ENCODE data around the genes PRLH and ERFE.

GRCh38 chr2:237155875-237156362, 70.2 kb downstream of the COPS8 start:
- RRBS: no CpG with 5 or more reads among the region's 7 CpGs

DNA sequence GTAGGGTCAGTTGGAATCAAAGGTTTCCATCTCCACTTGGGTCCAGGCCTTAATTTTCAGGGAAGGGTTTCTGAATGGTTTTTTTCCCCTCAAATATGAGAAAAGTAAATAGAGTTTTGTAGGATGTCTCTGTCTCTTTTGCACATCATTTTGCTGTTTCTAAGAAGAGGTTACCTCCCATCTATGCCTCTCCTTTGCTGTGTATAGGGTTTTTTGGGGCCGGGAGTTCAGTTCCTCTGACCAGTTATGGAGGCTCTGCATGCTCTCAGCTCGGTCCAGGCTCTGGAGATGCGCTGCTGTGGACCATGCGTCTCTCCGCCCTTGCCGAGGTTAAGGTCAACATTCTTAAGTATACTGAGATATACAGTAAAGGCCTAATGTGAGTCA, 98.3 kb downstream of the COPS8 start:
- RRBS: no CpG with 5 or more reads among the region's 6 CpGs

DNA sequence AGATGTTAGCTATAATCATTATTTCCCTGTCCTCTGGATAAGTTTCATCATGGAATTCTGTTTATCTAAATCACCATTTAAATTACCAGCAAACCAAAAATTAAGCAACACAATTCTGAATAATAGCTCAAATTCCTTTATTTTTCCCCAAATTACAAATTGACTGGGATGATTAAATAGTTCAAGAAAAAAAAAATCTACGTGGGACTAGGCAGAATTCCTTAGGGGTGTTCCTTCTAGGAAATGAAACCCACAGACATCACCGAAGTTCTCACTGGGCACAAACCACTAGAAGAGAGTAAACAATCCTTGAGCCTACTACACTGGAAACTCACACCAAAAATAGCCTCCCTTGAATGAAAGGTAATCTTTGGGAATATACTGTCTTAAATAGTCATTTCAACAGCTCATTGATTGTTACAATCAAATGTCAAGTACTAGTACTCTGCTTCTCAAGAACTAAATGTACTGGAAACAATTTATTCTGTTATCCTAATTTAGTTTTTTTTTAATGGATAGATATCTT, 159.4 kb downstream of the COL6A3 start:
- RRBS: no CpG with 5 or more reads among the region's 2 CpGs

GRCh38 chr2:237300039-237300385, 114.0 kb downstream of the COL6A3 start:
- RRBS: no CpG with 5 or more reads among the region's 2 CpGs

GRCh38 chr2:237327126-237327729, 86.7 kb downstream of the COL6A3 start:
- RRBS: no CpG with 5 or more reads among the region's 10 CpGs

- RRBS: no CpG with 5 or more reads among the region's 13 CpGs
These were observed 79.4 kb downstream of the COL6A3 start for GRCh38 chr2:237334512-237334992.

DNA sequence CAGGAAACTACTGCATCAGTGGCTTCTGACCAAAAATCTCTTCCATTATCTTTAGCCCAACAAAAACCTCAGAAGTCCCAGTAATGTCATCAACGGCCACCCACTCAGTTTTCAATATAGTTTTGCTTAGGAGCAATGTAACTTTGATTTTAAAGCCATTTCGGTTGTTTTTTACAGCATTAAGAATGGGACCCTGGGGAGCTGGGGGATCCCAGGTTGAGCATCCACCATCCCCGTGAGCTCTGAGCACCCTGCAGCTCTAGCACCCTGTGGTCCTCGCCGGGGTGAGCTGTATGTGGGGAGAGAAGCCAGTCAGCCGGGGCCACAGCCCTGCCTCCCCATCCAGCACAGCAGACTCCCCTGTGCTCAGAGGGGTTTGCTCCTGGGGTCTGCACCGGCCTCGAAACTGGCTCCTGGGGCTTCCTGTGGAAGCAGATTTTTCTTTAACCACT, 1.4 kb downstream of the COL6A3 start:
- RRBS: 7% methylated on average over 3 of the region's 8 CpGs

DNA sequence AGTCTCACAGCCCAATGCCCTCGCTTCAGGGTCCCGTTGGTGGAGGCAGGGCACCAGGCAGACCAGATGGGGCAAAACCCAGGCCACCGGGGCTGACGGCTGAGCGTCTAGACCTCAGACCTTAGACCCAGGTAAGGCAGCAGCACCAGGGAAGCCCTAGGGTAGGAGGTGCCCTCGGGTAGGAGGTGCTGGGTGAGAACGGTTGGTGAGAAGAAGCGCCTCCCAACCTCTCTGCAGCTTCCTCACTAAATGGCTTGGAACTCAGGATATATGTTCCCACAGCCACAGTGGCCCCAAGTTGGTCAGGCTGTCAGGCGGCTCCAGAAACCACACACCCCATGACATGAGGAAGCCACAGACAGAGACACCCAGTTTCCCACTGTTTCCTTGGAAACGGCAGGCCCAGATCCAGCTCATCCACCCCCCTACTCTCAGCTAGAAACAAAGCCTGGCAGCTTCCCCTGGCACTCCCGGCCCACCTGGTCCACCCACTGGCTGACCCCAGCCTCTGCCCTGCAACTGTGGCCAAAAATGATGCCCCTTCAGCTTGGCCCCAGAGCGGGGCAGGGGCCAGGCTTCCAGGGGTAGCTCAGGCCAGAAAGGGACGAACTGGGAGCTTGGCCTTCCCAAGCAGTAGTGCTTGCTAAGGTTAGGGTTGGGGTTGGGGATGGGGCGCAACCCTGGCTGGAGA, 13.0 kb upstream of the MLPH start:
- RRBS: no CpG with 5 or more reads among the region's 14 CpGs

DNA sequence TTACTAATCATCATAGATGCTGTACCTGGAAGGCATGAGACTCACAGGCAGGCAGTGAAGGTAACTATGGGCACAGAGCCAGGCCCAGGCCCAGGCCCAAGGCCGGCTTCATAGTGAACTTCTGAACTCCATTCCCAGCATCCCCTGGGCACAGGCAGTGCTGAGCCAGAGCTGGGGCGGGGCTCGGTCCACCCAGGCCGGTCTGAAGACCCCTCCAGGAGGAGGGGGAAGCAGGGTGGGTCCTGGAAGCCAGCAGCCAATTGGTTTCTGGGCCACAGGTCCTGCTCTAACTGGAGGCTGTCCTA, 37.6 kb downstream of the MLPH start:
- RRBS: no CpG with 5 or more reads among the region's 4 CpGs

- RRBS: no CpG with 5 or more reads among the region's 8 CpGs
These were observed 19.9 kb upstream of the PRLH start for GRCh38 chr2:237546384-237546935.

DNA sequence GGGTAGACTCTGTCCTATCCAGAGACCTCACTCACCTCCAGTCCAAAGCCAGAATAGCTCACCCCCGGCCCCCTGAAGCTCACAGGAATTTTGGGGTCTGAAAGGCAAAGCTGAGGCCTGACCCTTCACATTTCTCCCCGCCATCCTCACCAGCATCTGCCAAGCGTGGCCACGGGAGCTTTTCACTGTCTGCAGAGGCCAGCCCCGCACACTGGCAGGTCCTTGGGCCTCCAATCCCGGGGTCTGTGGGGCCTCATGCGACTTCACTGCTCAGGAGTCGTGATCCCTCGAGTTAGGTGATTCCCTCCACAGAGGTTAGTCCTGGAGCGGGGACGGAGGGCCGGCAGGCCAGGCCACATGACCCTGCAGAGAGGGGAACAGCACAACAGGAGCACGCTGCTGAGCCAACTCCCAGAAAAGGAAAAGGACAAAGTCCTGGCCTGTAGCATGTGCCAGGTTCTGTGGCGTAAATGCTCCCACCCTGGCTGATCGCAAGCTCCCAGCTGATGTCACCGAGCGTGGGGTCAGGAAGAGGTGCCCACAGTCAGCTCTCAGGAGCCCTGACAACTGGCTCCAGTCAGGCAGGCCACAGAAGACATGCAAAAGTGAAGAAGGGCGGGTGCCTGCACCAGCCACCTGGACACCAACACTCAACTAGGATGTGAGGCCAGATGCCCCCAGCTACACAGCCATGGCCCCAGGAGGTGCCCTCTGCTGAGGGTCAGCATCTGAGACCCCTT, 15.3 kb upstream of the PRLH start:
- RRBS: no CpG with 5 or more reads among the region's 18 CpGs

DNA sequence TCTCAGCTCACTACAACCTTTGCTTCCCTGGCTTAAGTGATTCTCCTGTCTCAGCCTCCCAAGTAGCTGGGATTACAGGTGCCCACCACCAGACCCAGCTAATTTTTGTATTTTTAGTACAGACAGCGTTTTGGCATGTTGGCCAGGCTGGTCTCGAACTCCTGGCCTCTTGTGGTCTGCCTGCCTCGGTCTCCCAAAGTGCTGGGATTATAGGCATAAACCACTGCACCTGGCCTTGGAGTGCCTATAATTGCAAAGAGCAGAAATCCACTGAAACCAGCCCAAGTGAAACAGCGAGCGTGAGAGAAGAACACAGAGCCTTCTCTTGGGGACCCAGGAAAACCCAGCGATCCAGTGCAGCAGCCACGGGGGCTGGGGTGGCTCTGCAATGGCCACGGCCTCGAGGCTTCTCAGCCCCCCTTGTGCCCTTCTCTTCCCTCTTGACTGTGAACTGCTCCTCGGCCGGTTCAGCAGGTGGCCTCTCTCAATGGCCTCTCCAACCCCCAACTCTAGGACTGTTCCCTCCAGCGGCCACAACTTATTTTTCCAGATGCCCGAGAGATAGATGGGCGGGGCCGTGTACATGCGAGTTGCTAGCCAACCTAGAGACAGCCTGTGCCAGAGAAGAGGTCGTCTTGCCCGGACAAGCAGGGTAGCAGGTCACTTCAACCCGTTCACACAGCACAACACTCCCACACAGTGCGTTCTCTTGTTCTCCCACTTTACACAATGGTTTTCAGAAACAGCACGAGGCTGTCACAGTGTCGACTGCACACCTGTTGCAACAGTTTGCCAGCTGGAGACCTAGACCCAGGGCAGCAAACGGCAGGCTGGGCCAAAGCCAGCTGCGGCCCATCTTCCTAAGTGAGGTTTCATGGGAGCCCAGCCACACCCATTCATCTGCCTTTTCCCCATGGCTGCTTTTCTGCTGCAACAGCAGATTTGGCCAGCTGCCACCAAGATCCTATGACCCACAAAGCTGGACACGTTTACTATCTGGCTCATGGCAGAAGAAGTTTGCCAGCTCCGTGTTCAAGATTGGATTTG, 7.5 kb upstream of the PRLH start:
- RRBS: no CpG with 5 or more reads among the region's 26 CpGs

DNA sequence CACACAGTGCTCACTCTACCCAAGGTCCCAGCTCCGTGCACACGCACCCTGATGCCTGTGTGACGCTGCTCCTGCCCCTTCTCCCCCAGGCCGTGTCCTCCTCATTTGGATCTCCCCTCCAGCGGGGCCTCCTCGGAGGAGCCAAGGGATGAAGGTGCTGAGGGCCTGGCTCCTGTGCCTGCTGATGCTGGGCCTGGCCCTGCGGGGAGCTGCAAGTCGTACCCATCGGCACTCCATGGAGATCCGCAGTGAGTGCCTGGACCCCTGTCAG, at the start of gene PRLH:
PRLH (plus strand) TSS at position 149 of the 271 bp plus-strand sequence.
- RRBS: no CpG with 5 or more reads among the region's 10 CpGs

DNA sequence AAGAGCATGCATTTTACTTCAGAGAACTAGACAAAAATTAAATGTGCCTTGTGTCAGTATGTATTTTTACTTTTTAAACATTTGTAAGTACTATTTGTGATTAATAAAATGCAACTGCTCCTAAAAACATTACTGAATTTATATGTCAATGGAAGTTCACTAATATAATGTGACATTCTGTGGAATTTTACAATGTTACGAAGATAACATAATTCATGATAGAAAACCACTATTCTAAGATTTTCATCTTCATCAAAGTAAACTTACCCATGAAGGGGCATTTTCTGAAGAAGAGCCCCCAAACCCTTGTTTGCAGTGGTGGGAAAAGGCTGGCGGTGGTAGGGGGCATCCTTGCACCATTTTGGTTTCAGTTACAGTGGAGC, 29.3 kb downstream of the LRRFIP1 start:
- RRBS: no CpG with 5 or more reads among the region's 2 CpGs

GRCh38 chr2:237664126-237664644, 36.8 kb downstream of the LRRFIP1 start:
- RRBS: no CpG with 5 or more reads among the region's 18 CpGs

DNA sequence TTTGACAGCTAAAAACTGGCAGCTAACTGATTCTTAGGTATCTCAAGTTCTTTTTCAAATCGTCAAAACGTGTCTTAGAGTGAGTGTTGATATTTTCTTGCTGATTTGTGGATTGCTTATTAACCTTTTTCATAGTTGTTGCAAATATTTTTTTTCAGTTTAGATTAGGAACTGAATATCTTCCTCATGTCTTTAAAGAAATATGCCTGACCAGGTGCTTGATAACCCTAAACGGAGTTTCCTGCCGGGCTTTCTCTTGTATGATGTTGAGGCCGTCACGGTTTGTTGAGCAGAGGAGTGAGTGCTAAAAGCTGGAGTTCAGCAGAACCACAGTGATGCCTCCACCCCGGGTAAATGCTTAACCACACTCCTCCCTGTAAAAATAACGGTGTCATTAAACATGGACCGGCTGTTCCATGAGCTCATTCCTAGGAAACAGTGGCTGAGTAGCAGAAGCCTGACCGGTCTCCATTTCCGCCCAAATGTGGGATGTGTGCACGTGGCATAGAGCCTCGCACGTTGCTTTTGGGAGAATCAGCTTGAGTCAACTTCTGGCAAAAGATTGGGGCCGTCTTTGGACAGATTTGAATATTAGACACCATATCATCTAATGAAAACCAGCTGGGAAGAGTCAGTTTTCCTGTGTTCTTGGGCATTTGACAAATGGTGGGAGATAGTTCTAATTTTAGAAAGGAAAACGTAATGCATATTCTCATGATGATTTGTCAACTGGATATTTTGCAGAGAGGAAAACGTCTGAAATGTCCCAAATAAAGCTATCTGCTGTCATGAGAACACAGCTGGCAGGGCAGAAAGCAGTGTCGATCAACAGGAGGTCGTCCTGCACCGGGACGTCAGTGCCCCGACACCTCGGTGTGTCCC, 42.2 kb downstream of the LRRFIP1 start:
- RRBS: 5% methylated on average over 7 of the region's 23 CpGs

DNA sequence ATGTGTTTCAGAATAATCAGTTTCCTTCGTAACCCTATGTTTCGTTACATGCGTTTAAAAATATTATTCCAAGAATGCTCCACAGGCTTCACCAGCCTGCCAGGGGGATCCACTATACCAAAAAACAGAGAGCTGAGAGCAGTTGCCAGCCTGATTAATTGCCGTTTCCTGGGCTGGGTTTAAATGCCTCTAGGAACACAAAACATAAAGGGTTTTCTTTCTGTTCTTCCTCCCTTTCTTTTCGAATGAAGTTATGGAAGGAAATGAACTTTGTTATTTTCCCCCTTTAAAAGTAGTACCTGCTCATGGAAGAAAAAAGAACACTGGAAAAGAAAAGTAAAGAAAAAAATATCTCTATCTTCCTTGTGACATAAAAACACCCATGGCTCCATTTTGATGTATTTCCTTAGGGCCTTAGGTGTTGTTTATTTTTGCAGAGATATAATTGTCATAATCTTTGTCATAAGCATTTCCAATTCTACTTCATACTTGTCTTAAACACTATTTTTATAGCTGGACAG, 48.1 kb downstream of the LRRFIP1 start:
- RRBS: no CpG with 5 or more reads among the region's 5 CpGs

GRCh38 chr2:237898367-237899179, 39.1 kb downstream of the RAMP1 start:
- RRBS: no CpG with 5 or more reads among the region's 20 CpGs

DNA sequence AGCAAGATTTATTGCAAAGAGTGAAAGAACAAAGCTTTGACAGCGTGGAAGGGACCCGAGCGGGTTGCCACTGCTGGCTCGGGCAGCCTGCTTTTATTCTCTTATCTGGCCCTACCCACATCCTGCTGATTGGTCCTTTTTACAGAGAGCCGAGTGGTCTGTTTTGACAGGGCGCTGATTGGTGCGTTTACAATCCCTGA, 3.4 kb upstream of the SCLY start:
- RRBS: no CpG with 5 or more reads among the region's 7 CpGs

- RRBS: 2% methylated on average over 36 of the region's 82 CpGs
These were observed at the start of gene ERFE for GRCh38 chr2:238158187-238159092. Gene ERFE (plus strand): TSS chr2:238158970.